ENCODE data around the gene DCN.

DNA sequence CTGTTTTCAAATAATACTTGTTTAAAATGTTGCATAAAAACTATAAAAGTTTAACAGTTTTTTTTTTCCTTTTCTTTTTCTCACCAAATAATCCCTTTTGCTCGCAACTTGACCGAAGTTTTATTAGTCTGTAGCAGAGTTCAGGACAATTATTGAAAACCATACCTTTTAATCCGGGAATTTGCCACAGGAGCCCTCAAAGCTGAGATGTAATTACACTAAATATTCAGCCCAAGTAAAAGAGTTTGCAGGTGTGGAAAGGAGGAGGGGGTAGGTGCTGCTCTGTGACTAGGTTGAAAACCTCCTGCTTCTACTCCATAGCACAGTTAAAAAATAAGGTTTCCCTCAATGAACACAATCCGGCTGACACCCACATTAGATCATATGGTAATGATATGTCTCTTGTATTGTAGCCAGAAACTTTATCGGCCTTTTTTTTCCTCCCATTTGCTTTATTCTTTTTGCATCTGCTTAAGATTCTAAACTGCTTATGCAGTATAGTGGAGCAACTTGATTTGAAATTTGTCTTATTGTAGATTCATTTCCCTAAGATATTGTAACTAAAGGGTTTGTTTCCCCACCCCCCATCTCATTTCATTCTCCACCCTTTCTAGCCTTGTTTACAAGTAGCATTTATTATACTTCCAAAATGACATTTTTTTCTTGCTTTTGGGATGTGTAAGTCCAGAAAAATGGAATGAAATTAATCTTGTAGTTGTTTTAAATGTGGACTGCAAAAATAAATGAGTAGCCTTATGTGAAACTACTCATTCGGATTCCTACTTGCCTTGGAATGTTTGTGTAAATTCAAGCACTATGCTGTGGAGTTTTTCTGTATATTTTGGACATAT is at the start of gene DCN:
Gene DCN (minus strand): TSS at position 328 of the 851 bp plus-strand sequence.
- PRO-cap = no peak

DNA sequence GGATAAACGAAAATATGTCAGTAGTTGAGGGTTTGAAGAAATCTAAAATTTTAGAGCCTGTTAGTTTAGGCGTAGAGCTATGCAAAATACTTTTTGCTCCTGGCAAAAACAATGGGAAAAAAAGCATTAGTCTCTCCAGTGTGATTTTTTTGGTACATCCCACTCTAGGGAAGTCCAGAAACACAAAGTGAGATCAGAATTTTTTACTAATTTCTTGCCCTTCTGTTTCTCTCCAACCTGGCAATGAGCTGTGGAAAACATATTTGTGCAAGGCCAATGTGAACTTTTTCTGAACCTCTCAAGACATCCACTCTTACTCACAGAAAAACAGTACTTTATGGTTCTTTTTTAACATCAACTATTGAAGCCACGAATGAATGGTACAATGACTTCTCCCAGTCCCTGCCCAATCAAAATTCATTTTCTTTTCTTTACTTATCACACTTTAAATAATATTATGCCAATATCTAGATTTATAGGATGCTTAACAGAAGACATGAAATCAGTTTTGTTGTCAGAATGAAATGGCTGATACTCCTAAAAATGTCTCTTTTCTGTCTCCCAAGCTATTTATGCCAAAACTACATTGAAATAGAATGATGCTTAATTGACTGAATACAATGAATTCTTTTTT is 57.0 kb upstream of the DCN start:
- PRO-cap = no peak

DNA sequence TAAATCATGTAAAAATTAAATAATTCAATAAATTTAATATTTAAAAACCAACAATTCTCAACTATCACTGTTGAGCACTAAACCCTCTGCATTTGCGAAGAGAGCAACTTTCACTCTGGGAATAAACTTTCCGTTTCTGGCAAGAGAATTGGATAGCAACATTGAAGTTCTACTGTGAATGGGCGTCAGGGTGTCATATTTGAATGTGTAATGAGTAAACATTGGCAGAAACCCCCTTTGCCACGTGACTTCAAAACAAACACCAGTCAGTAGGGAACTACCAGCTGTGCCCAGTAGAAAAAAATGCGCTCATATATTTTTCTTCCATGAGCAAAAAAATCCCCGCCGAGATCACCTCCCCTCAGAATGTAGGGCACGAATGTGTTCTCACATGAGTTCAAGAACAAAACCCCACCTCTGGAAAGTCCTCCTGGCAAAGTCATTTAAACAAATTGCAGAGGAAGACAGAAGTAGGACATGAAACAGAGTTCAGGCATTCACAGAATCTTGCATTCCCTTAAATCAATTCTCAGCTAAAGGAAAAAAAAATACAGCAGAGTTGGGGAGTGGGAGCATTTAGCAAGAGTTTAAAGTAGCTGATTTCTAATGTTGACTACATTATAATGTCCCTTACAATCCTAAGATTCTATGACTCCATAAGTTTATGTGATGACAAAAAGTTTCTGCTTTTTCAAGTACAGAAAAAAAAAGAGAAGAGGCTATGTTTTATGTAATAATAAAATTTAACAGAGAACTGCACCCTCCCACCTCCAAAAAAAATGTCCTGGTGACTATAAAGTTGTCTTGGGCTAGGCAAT is 80.5 kb downstream of the BTG1 start:
- PRO-cap = no peak

- PRO-cap = no peak
These were observed 46.6 kb downstream of the BTG1 start for GRCh38 chr12:92098971-92099590.

- PRO-cap = unidirectional peak, plus-strand start at chr12:92146449
These were observed 586 bp upstream of the BTG1 start for GRCh38 chr12:92145937-92146927.

DNA sequence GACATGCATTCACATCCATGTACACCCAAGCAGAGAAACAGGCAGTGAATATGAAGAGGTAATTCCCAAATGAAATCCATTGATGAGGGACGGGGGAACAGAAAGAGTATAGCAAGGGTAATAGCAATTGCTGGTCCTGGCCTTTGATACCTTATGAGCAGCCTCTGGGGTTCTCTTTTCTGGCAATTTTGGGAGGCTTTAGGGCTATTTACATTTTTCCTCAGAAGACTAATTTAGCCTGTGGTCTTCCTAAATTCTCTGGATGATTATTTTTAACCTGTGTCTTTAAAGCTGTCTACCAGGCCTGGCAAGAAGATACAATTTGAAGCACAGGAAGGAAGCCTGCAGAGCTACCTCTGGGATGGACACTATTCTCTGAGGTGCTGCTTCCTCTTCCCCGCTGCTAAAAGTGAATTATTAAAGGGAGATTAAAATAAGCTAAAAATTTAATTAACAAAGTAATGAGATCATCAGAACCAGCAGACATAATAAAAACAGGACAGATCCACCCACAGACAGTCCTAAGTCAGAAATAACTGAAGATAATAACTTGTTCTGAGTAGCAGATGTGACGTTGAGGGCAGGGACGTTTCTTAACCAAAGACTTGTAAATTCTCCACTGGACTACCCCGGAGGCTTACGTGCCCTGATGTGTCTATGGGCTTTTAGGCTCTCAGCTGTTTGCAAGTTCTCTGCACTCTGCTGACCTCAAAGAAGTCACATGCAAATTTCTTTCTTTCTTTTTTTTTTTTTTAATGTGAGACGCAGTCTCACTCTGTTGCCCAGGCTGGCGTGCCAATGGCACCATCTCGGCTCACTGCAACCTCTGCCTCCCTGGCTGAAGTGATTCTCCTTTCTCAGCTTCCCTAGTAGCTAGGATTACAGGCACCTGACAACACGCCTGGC is 26.8 kb upstream of the BTG1 start:
- PRO-cap = no peak

GRCh38 chr12:92288328-92289033 is 142.8 kb upstream of the BTG1 start:
- PRO-cap = no peak

DNA sequence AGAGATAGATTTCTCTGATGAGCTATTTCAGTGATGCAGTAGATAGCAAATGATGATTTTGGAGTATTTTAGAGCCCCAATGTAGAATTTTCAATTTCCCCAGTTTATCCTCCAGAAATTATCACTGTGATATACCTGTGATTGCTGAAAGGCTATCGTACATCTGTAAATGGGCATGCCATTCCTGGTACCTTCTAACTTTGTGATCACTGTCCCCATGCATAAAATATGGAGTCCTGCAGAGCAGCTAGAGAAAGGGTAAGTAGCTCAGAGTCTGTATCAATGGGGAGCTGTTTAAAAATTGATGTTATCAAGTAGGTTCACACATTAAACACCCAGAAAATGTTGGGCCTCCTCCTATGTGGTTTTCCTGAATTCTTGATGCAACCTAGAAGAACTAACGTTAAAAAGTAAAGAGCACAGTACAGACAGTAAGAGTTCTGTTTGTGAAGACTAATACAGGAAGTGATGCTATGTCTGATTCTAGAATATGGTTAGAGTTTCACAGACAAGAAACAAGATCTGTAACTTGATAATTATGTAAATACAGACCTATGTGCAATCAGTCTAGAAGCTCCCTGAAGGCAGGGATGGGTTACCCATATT is 214.7 kb upstream of the BTG1 start:
- PRO-cap = no peak

GRCh38 chr12:92365212-92365864 is 219.7 kb upstream of the BTG1 start:
- PRO-cap = no peak

GRCh38 chr12:92416539-92416839 is 270.8 kb upstream of the BTG1 start:
- PRO-cap = no peak

DNA sequence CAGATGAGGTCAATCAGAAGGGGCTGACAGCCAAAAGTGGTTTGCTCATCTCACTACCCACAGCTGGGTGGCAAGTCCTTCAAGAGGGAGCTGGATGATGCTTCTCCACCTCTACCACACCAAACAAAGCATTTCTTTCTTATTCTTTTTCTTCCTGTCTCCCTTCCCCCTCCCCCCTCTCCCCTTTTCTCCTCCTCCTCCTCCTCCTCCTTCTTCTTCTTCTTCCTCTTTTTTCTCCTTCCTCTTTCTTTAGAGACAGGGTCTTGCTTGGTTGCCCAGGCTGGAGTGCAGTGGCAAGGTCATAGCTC is 268.1 kb upstream of the PLEKHG7 start:
- PRO-cap = no peak

GRCh38 chr12:92464707-92465760 is 237.8 kb upstream of the PLEKHG7 start:
- PRO-cap = no peak

DNA sequence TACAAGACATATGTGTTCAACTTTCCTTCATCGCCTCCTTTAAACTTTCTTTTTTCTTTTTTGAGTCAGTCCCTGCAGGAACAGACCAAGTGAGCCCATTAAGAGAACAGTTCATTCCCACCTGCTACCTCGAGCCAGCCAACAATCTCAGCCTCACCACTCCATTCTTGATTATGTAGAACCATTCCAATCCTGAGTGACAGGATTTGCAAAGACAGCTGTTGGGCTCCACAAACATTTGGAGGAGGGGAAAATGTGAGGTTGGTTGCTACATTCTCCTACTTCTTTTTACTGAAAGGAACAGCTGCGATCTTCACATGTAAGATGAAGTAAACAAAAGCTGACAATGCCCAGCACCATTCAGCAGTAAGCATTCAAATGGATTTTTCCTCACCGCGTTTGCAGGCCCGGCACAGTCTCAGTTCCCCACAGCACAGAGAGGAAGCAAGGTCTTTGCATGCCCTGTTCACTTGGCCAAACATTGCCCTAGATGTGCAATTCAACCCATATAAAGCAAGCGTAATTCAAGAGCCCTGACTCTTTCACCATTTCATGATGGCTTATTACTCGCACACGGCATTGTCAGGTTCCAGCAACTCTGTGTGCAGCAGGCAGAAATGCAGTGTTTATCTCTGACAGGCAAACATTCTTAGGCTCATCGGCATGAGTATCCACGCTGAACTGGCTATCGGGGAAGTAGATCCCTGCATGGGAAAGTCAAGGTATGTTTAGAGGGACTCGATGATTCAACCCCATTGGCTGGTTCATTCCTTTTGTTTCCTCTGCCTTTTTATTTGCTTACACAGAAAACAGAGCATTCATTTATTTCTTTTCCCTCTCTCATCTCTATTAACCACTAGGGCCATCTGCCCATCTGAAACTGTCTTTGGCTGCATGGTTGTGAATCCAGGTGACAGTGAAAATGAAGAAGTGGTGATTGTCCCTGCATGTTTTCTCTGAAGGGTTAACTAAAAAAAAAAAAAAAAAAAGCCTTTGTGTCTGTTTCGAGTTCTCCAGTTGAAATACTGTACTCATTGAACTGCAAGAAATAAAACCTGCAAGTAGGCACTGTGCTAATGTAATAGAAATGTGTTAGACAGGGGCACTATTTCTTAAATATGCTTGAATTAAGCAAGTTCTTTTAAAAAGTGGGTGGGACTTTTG is 236.1 kb upstream of the PLEKHG7 start:
- PRO-cap = no peak

DNA sequence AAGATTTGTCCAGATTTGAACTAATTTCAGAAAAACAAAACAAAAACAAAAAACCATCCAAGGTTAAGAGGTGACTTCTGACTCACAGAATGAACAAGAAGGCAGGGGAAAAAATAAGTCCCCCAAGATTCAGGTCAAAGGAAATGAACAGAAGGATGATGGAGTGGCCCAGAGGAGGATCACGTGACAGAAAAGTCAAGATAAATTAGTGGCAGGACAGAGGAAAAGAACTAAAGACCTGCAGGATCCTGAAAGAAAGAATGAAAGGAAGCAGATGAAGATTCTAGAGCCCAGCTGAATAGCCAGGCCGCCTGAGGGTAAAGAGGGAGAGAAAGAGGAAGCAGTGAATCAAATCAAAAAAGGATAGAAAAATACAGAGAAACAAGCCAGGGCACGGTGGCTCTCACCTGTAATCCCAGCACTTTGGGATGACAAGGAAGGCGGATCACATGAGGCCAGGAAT is 217.3 kb upstream of the PLEKHG7 start:
- PRO-cap = no peak

- PRO-cap = no peak
These were observed 159.4 kb upstream of the PLEKHG7 start for GRCh38 chr12:92543363-92543775.

GRCh38 chr12:92543781-92544306 is 158.9 kb upstream of the PLEKHG7 start:
- PRO-cap = no peak

DNA sequence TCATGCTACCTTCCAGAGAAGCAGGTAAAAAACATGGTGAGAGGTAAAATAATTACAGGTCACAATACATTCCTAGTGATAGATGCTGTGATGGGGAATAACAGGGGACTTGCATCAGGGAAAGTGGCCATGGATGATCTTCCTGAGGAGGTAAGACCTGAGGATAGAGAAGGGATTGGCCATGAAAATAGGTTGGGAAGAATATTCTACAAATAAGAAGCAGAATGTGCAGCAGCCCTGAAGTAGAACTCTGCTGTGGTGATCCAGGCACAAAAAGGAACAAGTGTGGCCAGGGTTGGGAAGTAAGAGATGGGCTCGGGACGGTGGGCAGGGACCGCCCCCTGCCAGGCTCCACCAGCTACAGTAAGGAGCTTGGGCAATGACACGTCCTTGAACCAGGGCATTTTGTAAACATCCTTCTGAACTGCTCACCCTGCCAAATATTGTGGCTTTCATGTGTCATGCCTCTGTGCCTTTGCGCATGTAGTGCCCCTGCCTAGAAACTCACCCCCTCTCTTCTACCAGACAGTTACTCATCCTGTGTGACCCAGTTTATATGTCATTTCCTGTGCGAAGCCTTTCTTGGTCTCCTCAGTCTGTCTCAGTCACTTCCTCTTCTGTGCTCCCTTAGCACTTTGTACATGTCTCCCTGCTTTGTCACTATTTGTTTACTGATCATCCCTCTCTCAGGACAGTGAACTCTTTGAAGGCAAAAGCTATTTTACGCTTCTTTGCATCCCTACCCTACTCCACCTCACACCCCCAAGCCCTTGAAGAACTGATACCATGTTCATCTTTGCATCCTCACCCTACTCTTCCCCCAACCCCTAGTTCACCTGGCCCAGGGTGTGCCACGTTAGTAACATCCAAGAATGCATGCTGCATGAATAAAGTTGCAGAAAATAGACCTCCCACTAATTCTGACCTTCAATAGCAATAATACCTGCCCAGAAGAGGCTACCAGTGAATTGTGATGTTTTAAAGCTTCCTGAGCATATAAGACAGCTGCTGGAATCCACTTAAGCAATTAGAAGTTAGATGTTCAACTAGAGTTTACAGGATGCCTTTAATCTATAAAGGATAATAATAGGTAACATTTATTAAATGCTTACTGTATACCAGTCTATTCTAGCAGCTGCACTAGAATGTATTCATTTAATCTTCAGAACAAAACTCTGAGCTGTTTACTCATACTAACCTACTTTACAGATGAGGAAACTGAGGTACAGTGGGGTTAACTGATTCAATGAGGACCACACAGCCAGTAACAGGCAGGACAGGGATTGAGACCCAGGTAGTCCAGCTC is 108.8 kb upstream of the PLEKHG7 start:
- PRO-cap = no peak

DNA sequence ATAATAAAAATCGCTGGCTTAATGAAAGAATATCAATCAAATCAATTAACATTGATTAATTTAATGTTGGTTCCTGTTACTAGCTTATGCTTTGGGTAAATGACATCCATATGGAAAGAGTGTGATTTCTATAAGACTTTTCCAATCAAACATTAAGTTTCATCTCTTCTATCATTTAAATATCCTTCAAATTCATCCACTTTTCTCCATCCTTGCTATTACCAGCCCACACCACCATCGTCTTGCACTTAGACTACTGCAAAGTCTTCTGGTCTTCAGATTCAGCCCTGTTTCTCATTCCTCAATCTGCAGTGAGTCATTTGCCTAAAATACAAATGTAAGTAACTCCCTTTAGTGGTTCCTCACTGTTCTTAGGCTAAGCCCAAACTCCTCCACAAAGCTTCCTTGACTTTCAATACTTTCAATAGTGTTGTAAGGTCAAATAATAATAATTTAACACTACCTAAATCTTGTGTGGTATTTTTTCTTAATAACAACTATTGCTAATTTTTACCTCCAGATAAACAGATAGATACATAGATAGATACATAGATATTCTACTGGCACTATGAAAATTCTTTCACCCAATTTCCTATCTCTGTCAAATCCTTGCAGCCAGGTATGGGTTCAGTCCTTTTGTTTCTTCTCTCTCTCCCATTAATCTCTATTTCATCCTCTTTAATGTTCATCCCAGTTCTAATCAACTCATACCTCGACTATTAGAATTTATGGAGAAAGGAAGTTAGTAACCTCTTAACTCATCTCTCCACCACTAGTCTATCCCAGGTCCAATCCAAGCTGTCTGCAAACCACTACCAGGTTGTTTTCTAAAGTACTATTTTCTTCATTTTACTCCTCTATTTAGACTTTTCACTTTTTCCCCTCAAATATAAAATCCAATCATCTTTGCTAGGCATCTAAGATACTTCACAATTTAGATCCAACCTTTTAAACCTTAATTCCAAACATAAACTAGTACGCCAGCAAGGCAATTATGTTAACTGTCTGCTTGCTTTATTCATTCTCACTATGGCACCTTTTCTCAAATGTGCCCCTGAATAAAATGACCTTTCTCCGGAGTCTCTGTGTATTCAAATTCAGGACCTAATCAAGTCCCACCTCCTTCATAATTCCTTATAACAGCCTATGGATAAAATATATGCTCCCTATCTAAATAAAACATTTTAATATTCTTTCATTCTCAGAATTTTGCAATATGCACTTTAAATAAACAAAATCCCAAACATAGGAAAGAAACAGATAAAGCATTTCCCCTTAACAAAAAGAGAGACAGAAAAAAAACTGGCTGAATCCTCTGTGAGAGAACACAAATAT is 83.6 kb downstream of the PLEKHG7 start:
- PRO-cap = no peak

DNA sequence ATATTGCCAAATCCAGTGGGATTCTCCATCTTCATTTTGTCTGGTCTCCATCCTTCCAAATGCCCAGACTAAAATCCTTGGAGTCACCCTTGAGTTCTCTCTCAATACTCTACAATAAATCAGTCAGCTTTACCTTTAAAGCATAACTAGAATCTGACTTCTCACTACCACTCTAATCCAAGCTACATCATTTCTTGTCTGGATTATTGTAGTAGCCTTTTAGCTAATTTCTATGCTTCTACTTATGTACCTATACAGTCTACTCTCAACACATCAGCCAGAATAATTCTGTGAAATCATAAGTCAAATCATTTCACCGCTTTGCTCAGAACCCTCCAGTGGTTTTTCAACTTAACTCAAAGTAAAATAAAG is 105.0 kb downstream of the EEA1 start:
- PRO-cap = no peak

GRCh38 chr12:92824461-92825080 is 104.5 kb downstream of the EEA1 start:
- PRO-cap = no peak